ENCODE results near the genes GLP1R and SAYSD1.

DNA sequence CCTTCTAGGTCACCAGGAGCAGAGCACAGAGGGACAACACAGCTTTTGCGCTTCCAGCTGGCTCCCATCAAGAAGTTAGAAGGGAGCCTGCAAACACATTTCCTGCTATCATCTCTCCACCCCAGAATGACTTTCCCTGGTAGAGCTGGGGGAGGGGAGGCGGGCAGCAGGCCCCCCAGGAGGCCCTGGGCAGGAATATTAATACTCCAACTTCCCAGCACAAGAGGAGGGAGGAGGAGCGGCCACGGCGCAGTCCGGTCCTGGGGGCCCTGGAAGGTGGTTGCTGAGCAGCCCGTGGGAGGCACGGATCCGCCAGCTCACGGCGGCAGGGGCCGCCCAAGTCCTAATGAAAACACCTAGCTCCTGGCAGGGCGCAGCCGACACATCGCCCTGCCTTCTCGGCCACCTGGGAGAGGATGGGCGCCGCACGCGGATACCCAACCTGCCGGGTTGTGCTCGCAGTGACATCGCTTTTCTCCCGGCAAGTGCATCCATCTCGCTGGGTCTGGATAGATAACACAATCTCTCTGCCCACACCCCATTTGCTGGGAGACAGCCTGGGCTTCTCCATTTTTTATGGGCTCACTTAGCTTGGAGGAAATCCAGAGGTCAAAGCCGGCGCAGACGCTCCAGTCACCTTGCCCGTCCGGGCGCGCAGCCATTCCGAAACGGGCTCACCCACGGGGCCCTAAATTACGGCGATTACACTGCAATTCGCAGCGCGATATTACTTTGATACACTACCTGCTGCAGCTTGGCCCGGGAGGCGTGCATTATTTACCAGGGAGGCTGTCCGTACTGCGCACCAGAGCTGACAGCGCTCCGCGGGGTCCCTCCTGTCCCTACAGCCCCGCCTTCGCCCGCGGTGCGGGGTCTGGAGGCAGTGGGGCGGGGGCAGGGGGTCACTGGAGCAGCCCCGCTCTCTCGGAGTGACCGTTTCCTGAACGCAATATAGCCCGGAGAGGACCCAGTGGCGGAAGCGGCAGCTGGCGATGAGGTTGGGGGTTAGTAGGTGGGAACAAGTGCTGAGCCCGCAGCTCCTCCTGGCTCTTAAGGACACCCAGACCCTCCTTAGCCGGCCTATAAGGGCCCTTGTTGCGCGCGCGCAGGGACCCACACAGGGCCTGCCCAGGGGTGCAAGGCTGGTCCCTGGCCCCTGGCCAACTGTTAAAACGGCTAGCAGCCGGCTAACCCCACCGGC is 36.2 kb upstream of the CCDC167 start:
- RRBS, result 29% methylated on average over 18 of the region's 70 CpGs

- RRBS, result no CpG with 5 or more reads among the region's 12 CpGs
Measured at GRCh38 chr6:37547398-37548333, 48.0 kb upstream of the CCDC167 start.

- RRBS, result 78% methylated on average over 1 of the region's 13 CpGs
Measured at GRCh38 chr6:37679853-37680531, 17.7 kb downstream of the MDGA1 start.

GRCh38 chr6:37848567-37849382 is 29.2 kb downstream of the ZFAND3 start:
- RRBS, result no CpG with 5 or more reads among the region's 8 CpGs

GRCh38 chr6:37920558-37921400 is 101.3 kb downstream of the ZFAND3 start:
- RRBS, result no CpG with 5 or more reads among the region's 5 CpGs

DNA sequence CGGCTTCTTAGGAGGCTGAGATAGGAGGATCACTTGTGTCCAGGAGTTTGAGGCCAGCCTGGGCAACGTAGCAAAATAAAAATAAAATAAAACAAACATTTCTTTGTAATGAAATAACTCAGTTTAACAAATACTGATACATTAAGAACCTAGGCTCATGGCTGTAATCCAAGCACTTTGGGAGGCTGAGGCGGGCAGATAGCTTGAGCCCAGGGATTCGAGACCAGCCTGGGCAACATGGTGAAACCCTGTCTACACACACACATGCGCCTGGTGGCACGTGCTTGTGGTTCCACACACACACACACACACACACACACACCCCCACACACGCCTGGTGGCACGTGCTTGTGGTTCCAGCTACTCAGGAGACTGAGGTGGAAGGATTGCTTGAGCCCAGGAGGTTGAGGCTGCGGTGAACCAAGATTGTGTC is 165.7 kb downstream of the ZFAND3 start:
- RRBS, result no CpG with 5 or more reads among the region's 9 CpGs

GRCh38 chr6:38169747-38170855 is 350.6 kb downstream of the ZFAND3 start:
- RRBS, result 51% methylated on average over 2 of the region's 31 CpGs

DNA sequence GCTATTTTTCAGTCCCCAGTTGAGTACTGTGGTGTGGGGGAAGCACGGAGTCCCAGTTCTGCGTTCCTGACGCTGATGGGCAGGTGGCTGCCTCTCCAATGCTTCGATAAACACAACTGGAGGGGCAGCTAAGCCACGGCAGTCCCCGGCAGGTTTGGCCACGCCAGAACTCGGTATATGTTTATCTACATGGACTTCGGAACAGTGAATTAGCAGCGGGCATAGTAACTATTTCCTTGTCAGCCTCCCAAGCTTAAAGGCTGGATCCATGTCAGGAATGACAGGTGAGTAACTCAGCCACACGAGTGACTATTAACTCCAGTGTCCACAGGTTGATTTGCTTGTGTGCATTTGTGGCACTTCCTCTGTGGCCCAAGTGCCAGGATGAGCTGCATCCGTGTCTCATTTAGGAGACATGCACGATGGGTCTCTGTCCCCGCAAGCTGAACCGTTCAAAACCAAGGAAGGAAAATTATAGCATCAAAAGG is 354.5 kb downstream of the ZFAND3 start:
- RRBS, result no CpG with 5 or more reads among the region's 15 CpGs

- RRBS, result no CpG with 5 or more reads among the region's 19 CpGs
Measured at GRCh38 chr6:38177248-38177761, 357.8 kb downstream of the ZFAND3 start.

- RRBS, result no CpG with 5 or more reads among the region's 5 CpGs
Measured at GRCh38 chr6:38481446-38482167, 158.1 kb downstream of the BTBD9 start.

- RRBS, result no CpG with 5 or more reads among the region's 3 CpGs
Measured at GRCh38 chr6:38506744-38507486, 132.8 kb downstream of the BTBD9 start.

GRCh38 chr6:38876398-38876891 is 161.3 kb downstream of the DNAH8 start:
- RRBS, result no CpG with 5 or more reads among the region's 7 CpGs

DNA sequence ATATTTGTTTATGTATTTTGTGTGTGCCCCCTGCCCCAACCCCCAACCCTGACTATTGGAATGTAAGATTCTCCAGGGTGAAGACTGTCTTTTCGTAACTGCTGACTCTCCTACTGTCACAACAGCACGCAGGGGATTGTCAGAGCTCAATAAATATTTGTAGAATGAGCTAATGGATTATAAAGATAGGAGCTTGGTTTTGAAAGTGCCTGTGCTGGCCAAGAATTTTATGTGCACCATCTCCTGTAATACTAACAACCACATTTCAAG is 74.0 kb upstream of the GLP1R start:
- RRBS, result no CpG with 5 or more reads among the region's 2 CpGs

DNA sequence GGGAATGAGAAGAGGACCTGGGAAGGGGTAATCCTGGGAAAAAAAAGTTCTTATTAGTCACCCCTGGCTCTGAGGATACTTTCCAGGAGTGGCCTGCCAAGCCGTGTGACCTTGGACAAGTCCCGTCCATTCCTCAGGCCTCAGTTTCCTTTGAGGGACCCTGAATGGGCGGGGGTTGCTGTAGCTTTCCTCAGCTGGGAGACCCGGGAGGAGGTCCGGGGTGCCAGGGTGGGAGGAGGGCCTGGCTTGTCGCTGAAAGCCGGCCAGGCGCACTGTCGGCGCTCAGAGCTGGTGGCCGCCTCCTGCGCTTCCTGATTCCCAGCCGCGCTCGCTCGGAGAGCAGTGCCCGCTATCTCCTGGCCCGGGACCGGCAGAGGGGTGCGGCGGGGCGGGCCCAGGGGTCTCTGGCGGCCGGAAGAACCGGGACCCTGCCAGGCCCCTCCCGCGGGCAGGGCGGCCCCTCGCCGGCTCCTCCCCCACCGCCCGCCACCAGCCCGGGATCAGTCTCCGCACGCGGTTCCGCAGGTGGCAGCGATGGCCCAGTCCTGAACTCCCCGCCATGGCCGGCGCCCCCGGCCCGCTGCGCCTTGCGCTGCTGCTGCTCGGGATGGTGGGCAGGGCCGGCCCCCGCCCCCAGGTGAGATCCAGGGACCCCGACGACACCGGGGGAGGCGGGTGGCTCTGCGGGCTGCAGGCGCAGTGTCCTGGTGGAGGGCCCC is at the start of gene GLP1R:
Gene GLP1R (plus strand): TSS at position 500 of the 719 bp plus-strand sequence.
- RRBS, result 5% methylated on average over 43 of the region's 54 CpGs

GRCh38 chr6:39057445-39058006 is 8.9 kb downstream of the GLP1R start:
- RRBS, result no CpG with 5 or more reads among the region's 13 CpGs

DNA sequence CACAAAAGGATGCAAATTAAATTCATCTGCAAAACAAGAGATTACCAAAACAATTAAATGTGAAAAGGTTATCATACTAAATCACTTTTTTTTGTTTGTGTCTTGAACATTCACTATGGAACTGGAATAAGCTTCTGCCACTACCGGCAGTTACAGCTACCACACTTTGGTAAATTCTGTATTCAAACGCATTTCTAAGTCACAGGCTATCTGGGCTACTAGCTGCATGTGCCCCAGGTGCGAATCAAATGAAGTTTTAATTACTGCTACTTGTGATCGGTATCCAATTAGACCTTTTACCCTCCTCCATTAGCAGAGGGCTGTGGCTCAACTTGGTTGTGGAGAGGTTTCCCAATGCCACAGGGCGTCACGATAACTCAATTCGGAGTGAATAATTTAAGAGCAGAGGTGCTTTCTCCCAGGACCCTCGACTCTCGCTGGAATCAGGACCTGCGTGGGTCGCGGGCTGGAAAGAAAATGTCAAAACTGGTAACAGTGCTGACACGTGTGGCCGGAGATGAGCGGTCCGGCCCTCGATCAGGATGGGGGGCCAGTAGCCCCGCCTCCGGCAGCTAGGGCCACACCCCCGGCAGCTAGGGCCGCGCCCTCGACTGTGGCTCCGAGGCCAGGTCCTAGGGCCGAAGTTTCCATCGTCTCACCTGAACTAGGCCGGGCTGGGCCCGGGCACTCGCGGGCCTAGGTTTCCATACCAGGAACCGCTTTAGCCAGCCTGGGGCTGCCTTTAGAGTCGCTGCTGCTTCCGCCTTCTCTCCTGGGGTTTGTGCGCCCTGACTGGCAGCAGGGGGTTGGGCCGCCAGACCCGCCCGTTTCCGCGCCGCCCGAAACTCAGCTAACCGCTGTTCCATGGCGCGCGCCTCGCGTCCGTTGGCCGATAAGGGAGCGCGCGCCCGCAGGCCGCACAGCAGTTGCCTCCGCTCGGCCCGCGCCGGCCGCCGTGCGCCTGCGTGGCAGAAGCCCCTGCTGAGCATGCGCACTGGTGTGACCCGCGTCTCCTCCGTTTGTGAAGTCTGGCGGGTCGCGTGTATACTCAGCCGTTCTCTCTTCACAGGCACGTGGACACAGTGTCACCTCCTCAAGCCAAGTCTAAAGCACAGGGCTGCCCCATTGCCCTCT is at the start of gene SAYSD1:
Gene SAYSD1 (minus strand): TSS at position 963 of the 1,134 bp plus-strand sequence.
- RRBS, result under 1% methylated on average over 11 of the region's 72 CpGs

DNA sequence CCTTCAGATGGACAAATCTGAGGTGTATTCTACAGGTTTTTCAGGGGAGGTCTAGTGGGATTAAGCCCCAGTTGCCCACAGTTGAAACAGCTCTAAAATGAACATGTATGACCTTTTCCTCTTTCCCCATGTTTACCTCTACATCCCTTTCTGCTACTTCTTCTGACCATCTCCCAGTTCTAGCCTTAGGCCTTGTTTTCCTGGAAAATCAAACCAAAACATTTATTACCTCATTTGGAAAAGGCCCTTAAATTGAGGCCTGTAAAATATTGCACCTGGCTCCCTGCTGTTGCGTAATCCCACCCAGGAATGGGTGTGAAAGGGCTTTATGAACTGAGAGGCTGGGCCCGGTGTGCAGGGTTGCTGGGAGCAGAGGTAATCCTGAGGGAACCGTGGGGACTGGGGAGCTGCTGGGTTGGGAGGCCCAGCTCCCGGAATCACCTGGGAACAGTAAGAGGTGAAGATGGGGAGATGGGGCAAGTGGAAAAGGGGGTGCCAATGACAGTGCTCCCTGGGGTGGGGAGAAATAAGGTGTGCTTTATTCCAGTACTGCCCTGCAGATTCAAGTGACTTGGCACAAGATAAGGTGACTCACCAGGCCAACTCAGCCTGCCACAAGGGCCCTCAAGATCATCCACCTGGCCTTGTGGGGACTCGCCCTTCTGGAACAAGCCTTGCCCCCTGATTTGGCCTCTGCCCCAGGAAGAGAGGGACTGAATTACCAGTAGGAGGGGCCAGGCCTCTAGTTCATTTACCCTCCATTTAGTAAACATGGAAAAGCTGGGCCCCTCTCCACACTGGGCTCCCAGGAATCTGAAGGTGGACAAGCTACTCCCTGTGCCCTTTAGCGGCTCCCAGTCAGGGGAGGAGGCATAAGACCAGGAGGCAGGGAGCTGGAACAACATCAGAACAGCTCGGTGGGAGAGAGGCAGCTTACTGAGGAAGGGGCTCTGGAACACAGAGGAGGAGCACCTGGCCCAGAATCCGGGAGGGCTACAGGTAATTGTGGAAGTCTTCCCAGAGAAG is 44.2 kb downstream of the KCNK5 start:
- RRBS, result 42% methylated on average over 2 of the region's 8 CpGs

- RRBS, result no CpG with 5 or more reads among the region's 5 CpGs
Measured at GRCh38 chr6:39207659-39208463, 21.4 kb downstream of the KCNK5 start.

- RRBS, result no CpG with 5 or more reads among the region's 14 CpGs
Measured at GRCh38 chr6:39209231-39210093, 19.8 kb downstream of the KCNK5 start.